Measurements from ENCODE around the gene RIMS3.

GRCh38 chr1:39128660-39129399 is 75.7 kb upstream of the MACF1 start:
- PRO-cap, 4 experiments = peak in 2 of 4 experiments; most common plus-strand start chr1:39129162 (in 1); most common minus-strand start chr1:39129095 (in 2)
- RAMPAGE, long total RNA, 2 experiments = no peak in any of the 2 experiments
- RRBS = no CpG with 5 or more reads among the region's 6 CpGs

- PRO-cap, 4 experiments = peak in 1 of 4 experiments; most common plus-strand start chr1:39133346 (in 1); most common minus-strand start chr1:39133213 (in 1)
- RAMPAGE, long total RNA, 2 experiments = no peak in any of the 2 experiments
- RRBS = no CpG with 5 or more reads among the region's 9 CpGs
Measured at GRCh38 chr1:39132842-39133603, 71.5 kb upstream of the MACF1 start.

DNA sequence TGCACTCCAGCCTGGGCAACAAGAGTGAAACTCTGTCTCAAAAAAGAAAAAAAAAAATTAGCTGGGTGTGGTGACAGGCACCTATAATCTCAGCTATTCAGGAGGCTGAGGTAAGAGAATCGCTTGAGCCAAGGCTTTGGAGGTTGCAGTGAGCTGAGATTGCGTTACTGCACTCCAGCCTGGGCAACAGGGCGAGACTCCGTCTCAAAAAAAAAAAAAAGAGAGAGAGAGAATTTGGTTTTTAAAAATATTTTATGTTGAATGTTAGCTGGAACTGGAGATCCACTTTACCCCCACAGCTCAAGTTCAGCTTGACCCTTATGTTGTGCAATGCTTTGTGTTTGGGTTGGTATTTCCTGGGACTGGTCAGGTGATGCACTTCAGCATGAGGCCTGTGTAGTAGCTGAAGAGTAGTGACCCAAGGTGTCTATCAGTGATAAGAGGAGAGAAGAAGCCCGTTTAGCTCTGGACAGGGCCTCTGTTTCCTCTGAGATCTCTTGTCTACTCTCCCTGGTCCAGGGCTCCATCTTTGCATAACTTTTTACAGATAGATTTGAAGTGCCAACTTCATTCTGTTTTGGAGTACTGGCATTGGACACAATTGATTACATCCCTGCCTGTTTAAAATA is 36.7 kb upstream of the MACF1 start:
- PRO-cap, 4 experiments = no peak in any of the 4 experiments
- RAMPAGE, long total RNA, 2 experiments = no peak in any of the 2 experiments
- RRBS = no CpG with 5 or more reads among the region's 5 CpGs

DNA sequence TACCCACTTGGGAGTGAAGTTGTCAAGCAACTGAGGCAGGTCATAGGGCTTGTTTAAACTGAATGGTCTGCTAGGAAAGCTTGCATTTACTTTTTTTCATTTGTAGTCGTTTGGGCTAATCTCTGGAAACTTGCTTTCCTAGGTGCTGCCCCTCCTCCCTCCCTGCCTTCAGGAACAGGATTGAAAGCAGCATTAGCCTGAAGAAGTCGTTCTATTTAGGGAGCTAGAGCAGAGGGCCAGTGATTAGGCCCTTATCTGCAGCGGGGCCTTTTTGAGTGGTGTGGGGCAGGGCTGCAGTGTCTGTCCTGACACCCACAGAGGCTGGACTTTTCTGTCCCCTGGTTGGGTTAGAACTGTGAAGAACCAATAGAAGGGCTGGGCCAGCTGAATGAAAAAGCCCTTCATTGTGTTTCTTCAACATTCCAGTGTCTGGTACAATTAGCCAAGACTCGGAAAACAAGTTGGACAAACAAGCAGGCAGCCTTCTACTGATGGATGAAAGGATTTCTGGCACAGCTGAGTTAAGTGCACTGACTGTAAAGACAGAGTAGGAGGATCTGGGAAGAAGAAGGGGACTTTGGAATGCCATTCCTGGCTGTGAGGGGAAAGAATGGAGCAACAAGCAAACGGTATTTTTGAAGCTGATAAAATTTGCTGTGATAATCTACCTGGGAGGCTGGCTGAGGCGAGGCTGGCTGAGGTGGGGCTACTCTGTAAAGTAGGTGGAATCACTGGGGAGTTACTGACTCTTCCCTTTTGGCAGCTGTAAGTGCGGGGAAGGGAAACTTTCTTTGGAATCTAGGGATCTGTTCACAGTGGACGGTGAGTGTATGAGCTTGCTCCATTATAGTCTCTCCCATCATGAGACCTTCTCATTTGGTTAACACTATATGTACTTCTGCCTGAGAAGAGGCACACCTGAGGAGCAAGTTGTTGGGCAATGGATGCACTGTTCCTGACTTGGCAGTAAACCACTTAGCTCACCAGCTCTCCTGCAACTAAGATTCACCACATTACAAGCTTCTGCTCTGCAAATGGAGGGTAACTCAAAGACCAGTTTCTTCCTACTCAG is 9.8 kb downstream of the MACF1 start:
- PRO-cap, 4 experiments = no peak in any of the 4 experiments
- RAMPAGE, long total RNA, 2 experiments = no peak in any of the 2 experiments
- RRBS = no CpG with 5 or more reads among the region's 8 CpGs

DNA sequence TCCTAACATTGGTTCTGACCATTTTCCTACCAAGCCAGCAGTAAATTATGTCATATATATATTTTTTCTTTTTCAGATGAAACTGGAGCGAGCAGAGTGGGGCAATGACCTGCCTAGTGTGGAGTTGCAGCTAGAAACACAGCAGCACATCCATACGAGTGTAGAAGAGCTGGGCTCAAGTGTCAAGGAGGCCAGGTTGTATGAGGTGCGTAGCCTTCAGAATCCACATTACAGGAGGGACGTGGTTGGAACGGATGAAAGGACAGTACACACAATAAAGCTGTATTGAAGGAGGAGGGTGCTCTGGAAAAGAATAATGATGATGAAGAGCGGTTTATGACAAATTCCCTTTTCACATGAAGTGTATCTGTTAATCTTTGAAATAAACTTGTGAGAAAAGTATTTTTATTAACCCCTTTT is 87.3 kb downstream of the MACF1 start:
- PRO-cap, 4 experiments = no peak in any of the 4 experiments
- RAMPAGE, long total RNA, 2 experiments = no peak in any of the 2 experiments
- RRBS = no CpG with 5 or more reads among the region's 6 CpGs

DNA sequence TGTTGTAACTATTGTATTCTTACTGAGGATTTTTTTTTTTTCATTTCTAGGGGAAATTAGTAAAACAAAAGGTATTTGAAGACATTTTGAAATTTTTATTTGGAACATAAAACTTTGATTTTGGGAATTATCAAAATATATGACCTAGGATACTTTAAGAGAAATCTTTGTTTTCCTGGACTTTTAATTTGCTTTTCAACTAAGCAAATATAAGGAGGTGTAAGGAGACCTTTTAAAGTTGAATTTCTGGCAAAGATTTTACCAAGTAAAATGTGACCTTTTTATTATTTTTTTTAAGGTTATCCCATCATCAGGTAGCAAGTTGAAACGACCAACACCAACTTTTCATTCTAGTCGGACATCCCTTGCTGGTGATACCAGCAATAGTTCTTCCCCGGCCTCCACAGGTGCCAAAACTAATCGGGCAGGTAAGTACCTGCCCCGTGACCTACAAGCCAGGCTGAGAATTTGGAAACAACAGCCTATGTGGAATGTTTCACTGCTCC is 7.1 kb upstream of the BMP8A start:
- PRO-cap, 4 experiments = no peak in any of the 4 experiments
- RAMPAGE, long total RNA, 2 experiments = start-site peak on the plus strand in 1 of 2 experiments, centred at positions 343 to 420 of the sequence, 29 to 31 reads per replicate
- RRBS = no CpG with 5 or more reads among the region's 5 CpGs

DNA sequence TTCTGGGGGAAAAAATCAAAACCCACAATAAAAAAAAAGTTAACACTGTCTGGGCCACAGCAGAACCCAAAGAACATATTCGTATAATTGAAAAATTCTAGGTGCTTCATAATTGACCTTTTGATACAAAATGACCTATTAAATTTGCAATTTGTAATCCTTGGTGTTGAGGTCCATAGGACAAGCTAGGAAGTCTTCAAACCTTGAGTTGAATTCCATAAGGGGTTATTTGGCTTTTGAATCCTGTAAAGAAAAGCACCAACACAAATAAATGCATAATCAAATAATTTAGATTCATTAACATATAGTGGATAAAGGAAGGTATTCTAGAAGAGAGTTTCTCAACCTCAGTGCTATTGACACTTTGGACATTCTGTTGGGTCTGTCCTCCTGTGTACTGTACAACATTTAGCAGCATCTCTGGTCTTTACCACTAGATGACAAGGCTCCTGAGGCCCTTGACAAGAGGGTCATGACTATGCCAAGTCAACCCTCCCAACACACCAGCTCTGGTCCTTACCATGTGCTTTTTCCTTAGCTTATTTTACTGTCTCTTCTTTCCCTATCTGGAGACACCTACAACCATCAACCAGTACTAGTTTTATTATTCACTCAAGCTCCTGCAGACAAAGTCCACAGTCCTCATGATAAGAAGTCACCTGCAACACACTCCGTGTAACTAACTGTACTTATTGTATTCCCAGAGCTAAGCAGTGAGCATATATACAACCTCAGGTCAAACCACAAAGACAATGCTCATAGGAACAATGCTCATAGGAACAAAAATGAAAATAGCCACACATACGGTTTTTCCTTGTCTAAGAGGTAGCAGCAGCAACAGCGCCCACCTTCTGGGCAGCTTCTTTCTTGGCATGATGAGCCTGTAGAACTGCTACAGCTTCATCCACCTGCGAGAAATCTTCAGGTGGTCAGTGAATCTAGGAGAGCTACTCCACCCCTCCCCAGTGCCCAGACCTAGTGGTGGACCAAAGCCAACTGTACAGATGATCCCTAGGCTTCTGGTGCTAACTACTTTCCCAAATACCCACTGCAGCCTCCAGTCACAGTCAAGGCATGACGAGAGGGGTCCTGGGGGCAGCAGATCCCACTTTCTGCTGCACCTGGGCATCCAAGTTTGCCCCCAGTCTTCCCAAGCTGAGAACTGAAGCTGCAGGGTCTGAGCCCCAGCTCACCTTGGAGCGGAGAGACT is 15.3 kb downstream of the PABPC4 start:
- PRO-cap, 4 experiments = no peak in any of the 4 experiments
- RAMPAGE, long total RNA, 2 experiments = no peak in any of the 2 experiments
- RRBS = no CpG with 5 or more reads among the region's 7 CpGs

GRCh38 chr1:39566288-39567261 is 10.0 kb downstream of the PABPC4 start:
- PRO-cap, 4 experiments = no peak in any of the 4 experiments
- RAMPAGE, long total RNA, 2 experiments = no peak in any of the 2 experiments
- RRBS = no CpG with 5 or more reads among the region's 6 CpGs

DNA sequence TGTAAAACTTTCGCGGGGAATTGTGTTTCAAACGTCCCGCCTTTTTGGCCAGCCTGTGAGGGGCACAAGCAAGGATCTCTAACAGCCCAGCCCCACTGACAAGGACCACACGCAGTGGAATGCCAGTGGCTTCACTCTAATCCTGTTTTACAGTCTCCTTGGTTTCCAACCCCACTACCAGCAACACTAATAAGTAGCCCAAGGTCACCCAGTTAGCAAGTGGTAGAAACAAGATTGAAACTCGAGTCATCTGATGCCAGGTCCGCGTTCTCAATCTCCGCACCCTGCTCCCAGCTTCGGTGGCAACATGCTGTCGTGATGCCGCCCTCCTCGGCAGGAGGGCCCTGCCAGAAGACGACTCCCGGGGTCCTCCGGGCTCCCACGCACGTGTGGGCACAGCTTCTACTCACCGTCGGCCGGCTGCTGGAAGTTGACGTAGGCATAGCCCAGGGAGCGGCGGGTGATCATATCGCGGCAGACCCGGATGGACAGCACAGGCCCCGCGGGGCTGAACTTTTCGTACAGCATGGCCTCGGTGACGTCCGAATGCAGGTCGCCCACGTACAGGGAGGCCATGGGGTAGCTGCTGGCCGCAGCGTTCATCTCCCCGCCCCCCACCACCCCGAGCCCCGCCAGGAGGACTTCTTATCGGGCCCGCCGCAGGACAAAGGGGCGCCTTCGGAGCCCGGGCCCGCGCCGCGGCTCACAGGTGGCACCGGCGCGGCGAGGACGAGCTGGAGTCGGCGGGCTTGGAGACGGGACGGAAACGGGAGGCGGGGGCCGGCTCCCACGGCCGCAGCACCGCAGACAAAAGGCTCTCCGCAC is 1.0 kb downstream of the PABPC4 start:
- PRO-cap, 4 experiments = peak in 4 of 4 experiments; most common plus-strand start position 463 of the sequence (in 2); most common minus-strand start position 309 of the sequence (in 1)
- RAMPAGE, long total RNA, 2 experiments = no peak in any of the 2 experiments
- RRBS = 2% methylated on average over 19 of the region's 66 CpGs

DNA sequence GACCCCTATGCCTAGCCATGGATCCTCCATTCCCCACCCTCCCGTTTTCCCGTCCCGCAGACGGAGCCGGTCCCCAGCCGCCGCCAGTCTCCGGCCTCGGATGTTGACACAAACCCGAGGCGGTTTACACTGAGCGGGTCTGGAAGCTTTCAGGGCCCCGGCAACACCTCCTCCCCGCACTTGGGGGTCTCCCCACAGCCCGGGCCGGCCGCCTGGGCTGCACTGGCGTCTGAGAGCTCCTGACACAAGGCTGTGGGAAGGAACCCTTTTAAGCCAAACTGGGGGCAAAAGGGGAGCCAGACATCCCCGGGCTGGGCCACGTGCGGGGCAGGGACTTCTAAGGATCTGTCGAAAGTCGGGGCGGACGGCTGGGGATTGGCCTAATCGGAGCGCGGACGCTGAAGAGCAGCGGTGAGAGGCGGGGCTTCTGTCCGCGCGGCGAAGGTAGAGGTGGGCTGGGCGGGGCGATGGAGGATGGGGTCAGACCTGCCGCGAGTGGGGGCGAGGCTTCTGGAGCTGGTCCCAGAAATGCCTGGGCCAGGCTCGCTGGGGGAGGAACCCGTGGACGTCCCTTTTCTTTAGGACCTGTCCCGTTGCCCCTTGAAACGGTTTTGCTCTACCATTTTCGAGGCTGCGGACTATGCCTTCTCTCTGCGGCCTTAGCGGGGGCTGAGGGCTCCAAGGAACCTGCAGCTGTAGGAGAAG is 1.1 kb upstream of the HPCAL4 start:
- PRO-cap, 4 experiments = no peak in any of the 4 experiments
- RAMPAGE, long total RNA, 2 experiments = no peak in any of the 2 experiments
- RRBS = 3% methylated on average over 9 of the region's 49 CpGs

DNA sequence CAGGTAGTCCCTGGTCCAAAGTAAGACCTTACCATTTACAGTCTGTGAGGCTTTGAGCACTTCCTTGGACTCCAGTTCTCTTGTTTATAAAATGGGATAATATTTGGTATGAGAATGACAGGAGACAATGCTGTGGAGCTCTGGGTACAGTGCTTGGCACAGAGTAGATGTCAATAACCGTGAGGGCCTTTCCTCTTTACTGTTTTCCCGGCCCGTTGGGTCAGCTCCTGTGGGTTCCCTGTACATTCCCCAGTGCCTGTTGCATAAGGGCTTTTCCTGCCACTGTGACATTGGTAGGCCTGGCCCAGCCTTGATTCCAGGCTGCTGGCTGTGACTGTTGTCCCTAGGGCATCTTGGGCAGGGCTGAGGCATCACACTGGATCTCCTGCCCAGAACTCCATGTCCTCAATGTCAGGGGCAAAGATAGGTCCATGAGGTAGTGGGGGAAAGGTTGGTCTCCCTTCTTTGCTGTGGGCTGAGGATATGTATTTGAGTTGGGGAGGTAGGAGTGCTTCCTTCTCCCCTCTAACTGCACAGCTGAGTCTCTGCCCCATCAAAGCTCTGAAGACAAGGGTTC is 25.8 kb upstream of the MYCL start:
- PRO-cap, 4 experiments = no peak in any of the 4 experiments
- RAMPAGE, long total RNA, 2 experiments = no peak in any of the 2 experiments
- RRBS = no CpG with 5 or more reads among the region's 3 CpGs

GRCh38 chr1:39941027-39941742 is 13.8 kb upstream of the MFSD2A start:
- PRO-cap, 4 experiments = no peak in any of the 4 experiments
- RAMPAGE, long total RNA, 2 experiments = no peak in any of the 2 experiments
- RRBS = no CpG with 5 or more reads among the region's 8 CpGs

DNA sequence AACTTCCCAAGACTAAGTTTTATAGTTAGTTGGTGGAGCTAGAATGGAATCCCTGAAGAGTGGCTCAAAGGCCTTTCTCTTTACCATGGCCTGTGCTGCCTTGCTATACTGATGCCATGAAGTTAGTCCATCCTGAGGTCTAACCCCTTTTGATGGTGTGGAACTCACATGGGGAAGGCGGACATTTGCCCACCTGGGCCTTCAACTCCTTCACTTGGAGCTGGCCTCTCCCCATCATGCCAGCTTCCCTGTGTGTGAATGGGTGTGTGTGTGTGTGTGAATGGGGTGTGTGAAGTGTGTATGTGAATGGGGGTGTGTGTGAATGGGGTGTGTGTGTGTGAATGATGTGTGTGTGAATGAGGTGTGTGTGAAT is 9.4 kb downstream of the MFSD2A start:
- PRO-cap, 4 experiments = no peak in any of the 4 experiments
- RAMPAGE, long total RNA, 2 experiments = no peak in any of the 2 experiments
- RRBS = no CpG with 5 or more reads among the region's 1 CpG

GRCh38 chr1:40097529-40097916 is 471 bp upstream of the PPT1 start:
- PRO-cap, 4 experiments = no peak in any of the 4 experiments
- RAMPAGE, long total RNA, 2 experiments = no peak in any of the 2 experiments
- RRBS = no CpG with 5 or more reads among the region's 6 CpGs

DNA sequence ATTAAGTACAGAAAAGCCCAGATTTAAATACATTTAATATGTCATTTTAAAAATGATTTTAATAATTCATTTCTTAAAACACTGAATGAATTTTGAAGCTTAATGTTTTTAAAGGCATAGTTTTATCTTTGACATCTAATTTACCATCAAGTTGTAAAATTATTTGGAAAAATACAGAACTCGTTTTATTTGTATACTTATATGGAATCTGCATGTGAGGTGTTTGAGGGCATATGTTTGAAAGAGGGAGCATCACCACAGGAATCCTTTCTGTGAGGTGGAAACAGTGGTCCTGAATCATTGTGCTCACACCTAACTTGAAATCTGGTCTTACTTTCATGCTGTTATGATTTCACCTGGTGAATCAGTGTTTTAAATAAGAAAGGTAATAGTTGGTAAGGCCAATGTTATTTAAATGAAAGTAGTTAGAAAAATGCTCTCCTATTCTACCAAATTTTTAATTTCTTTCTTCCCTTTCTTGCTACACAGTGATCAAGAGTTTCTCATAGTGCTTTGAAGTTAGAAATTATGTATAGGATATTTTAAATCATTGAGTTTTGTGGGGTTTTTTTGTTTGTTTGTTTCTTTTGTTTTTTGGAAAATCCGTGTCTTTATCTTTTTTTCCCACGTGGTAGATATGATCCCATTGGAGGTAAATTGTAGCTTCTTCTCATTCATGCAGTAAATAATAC is 24.2 kb downstream of the COL9A2 start:
- PRO-cap, 4 experiments = no peak in any of the 4 experiments
- RAMPAGE, long total RNA, 2 experiments = no peak in any of the 2 experiments
- RRBS = no CpG with 5 or more reads among the region's 3 CpGs

DNA sequence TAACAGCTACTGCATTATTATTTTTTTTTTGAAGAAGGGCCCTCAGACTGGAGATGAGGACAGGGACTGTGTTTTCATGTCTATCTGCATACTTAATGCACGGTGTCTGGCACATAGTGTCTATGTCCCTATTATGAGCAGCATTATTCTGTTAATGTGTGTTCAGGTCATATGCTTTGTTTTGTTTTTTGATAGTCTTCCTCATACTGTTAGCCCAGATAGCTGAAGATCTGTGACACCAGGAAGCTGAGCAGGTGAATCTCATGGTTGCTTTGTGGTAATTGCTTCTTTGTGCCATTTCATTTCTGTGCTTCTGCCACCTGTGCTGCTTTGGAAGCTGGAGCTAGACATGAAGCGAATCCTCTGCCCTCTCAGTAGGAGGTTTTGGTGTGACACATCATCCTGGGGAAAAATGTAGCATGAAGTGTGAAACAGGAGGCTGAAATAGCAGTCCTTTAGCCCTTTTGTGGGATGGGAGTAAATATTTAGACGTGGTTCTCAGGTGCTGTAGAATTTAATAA is 15.8 kb downstream of the SMAP2 start:
- PRO-cap, 4 experiments = no peak in any of the 4 experiments
- RAMPAGE, long total RNA, 2 experiments = no peak in any of the 2 experiments
- RRBS = no CpG with 5 or more reads among the region's 3 CpGs

- PRO-cap, 4 experiments = peak in 4 of 4 experiments; most common plus-strand start chr1:40665802 (in 2); most common minus-strand start chr1:40665660 (in 2)
- RAMPAGE, long total RNA, 2 experiments = no peak in any of the 2 experiments
- RRBS = 4% methylated on average over 15 of the region's 69 CpGs
Measured at GRCh38 chr1:40665068-40666348, at the start of gene RIMS3. RIMS3 (minus strand) TSS chr1:40665682.

DNA sequence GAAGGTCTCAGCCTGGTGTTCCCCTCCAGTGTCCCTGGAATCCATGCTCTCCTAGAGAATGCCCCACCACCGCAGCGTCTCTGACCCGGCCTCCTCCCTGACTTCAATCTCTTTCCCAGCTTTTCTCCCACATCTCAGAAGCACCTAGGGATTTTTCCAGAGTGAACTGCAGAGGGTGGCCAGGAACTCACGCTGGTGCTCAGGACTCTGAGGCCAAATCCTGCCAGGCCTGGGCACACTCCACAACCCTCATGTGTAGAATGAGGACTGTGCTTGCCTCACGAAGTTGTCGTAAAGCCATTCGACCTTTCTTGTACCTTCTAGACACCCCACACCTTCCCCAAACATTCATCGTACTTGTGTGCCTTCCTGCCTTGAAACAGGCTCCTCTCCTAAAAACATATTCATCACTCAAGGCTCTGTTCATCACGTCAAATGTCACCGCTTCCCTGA is 2.5 kb downstream of the CITED4 start:
- PRO-cap, 4 experiments = peak in 2 of 4 experiments; most common plus-strand start position 150 of the sequence (in 1)
- RAMPAGE, long total RNA, 2 experiments = no peak in any of the 2 experiments
- RRBS = no CpG with 5 or more reads among the region's 10 CpGs

DNA sequence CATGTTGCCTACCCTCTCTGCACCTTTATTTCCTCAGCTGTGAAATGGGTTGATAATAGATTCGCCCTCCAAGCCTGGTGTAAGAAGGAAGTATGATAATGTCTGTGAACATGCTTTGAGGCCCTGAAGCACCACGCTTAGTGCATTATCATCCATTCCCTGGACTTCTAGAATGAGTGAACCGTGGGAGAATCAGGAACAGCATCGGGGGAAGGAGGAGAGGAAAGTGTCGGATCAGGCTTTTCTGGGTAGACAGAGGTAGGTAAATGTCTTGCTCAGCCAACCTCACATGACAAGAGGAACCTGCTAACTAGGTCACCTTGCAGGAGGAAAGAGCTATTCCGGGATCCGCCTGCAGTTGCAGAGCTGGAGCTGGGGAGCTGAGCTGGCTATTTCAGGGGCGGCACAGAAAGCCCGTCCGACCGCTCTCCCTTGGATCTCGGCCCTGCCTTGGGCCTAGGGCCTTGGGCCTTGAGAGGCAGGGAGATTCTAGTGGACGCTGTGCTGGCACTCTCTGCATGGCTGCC is 56.7 kb upstream of the CTPS1 start:
- PRO-cap, 4 experiments = peak in 2 of 4 experiments; most common plus-strand start position 357 of the sequence (in 2); most common minus-strand start position 231 of the sequence (in 1)
- RAMPAGE, long total RNA, 2 experiments = no peak in any of the 2 experiments
- RRBS = no CpG with 5 or more reads among the region's 13 CpGs

GRCh38 chr1:41001921-41002522 is 19.5 kb downstream of the SLFNL1 start:
- PRO-cap, 4 experiments = no peak in any of the 4 experiments
- RAMPAGE, long total RNA, 2 experiments = no peak in any of the 2 experiments
- RRBS = no CpG with 5 or more reads among the region's 7 CpGs